Mammary microvascular endothelial cell (primary cell): ENCODE measurements around a stretch of chr13.

DNA sequence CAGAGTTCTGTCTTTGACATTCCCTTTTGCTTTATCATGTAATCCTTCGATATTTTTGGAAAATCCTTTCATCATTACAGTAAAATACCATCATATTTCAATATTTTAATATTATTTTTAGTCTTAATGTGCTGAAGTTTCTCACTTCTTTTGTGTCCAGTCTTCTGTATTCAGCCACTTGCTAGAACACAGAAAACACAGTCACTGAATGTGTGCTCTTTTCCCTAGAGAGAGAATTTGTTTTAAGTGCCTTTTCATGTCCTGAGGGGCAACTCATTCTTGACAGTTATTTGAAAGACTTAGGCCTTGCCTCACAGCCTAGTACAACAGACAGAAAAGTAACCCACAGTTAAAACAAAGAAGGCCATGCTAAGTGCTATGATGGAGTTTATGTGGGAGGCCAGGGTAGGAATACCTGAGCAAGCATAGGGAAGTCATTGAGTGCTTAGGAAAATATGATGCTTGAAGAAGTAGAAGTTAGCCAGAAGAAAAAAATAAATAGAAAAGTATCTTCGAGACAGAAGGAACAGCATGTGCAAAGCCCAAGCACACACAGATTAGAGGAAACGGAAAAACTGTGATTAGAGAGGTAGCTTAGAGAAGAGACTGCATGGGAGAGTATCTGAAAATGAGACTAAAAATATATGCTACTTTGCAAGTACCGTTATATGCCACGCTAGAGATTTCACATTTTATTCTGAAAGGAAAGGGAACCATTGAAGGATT is 120.9 kb downstream of the FNDC3A start:
- RAMPAGE, long total RNA: no peak

DNA sequence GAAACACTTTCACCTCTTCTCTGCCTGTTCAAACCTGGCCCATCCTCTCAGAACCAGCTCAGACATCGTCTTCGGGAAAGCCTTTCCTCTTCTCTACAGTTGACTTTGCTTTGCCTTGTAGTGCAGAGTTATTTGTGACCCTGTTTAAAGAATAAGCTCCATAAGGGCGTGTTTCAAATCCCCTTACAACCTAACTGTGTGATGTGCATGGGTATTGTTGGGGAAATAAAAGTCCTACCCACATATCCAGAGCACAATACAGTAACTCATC is 86.7 kb downstream of the CDADC1 start:
- RAMPAGE, long total RNA: no peak

DNA sequence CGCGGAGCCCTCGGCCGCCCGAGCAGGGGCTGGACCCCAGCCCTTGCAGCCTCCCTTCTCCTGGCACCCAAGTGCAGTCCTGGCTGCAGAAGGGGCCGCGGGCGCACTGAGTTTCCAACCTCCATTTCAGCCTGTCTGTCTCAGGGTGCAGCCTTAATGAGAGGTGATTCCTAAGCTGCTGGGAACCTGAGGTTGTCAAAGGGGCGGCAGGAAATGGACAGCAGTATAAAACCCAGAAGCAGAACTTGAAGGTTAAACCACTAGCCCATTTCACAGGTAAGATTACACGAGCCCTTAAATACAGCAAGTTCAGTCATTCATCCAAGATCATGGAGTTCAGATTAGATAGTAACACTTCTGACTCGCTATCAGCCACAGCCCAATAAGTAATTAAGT is 506 bp downstream of the SETDB2 start:
- RAMPAGE, long total RNA: no peak

DNA sequence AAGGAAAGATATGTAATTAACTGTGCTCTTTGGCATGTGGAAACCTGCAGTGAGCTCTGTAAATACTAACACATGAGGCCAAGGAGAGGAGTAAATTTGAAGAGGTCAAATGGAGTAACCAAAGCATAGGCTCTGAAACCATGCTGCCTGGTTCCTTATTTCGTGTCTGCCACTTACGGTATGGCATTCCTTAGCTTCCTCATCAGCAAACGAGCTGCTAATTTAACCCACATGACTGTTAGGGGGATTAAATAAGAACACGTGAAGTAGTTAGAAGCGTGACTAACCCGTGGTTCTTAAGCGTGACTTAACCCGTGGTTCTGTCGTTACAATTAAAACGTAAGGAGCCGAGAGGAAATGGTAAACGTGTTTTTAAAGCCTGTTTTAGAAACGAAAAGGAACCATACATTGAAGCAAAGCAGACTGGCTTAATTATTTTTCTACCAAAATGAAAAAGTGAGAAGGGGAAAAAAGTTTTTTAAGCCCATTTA is 949 bp downstream of the SETDB2 start:
- RAMPAGE, long total RNA: no peak

DNA sequence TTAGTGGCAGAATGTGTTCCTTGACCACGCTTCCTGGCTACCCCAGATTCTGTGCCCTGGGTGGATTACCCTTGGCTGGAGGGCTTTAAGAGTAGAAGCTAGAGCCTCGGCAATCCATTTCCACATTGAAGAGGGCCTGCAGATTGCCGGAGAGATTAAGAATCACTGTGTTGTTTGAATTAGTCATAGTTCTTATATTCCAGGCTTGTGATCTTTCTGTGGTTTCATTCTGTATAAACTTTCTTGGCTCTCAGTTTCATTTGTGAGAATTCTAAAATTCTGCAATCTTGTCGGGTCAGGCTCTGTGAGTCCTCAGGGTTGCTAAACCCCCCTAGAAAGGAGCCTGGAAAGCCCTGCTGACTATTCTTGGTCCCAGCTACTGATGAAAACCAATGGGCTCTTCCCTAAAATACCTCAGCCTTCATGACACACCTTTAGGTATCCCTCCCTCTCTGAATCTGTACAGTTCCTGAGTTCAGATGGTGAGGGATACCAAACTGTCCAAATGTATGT is 4.2 kb downstream of the PHF11 start:
- RAMPAGE, long total RNA: no peak

DNA sequence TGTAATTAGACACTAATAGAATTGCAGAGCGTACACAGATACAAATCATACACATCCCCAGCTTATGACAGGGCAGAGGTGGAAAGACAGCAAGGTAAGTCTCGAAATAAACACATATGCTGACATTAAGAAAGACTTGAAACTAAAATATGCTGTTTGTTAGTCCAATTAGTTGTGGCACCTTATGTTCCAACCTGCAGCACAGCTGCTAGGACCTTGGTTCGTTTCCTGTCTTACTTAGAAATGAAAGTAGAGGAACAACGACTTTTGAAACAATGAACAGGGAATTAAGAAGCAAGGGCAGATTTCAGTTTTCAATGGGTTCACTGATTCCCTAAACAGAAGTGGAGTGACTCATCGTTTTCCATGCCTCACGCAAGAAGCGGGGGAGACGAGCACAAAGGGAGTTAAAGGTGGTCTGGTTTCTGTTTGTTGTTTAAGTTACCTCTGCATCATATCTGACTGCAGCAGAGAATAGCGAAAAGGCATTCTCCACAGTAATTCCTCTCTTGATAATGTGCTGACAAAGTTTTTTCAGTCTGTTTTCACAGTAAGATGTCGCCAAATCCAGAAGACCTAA is 44.8 kb downstream of the PHF11 start:
- RAMPAGE, long total RNA: no peak

DNA sequence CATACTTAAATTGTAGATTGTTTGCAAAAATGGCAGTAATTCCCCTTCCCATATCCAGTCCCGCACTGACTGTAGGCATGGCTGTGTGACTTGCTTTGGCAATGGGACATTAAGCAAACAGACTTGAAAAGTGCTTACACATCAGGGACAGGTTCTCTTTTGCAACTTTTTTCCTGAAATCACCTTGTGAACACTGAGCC is 42.2 kb upstream of the EBPL start:
- RAMPAGE, long total RNA: no peak

DNA sequence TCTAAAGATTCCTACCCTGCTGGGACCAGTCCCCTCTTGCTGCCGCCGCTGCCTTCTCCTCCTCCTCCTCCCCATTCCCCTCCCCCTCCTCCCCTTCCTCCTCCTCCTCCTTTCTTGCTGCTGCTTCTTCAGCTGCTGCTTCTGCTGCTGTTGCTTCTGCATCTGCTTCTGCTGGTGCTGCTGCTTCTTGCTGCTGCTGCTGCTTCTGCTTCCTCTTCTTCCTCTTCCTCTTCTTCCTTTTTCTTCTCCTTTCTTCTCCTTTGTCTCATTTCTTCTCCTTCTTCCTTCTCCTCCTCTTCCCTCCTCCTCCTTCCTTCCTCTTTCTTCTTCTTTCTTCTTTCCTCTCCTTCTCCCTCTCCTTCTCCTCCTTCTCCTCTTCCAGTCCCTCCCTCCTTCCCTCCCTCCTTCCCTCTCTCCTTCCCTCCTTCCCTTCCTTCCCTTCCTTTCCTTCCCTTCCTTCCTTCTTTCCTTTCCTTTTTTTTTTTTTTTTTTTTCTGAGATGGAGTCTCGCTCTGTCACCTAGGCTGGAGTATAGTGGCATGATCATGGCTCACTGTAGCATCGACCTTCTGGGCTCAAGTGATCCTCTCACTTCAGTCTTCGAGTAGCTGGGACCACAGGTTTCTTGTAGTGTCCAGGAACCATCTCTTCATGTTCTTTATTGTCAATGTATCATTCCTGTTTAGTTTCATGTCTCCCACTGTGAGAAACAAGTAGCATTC is 20.2 kb upstream of the SPRYD7 start:
- RAMPAGE, long total RNA: no peak

- RAMPAGE, long total RNA: no peak
Observed at GRCh38 chr13:50104788-50105470, 89.7 kb downstream of the KCNRG start.

DNA sequence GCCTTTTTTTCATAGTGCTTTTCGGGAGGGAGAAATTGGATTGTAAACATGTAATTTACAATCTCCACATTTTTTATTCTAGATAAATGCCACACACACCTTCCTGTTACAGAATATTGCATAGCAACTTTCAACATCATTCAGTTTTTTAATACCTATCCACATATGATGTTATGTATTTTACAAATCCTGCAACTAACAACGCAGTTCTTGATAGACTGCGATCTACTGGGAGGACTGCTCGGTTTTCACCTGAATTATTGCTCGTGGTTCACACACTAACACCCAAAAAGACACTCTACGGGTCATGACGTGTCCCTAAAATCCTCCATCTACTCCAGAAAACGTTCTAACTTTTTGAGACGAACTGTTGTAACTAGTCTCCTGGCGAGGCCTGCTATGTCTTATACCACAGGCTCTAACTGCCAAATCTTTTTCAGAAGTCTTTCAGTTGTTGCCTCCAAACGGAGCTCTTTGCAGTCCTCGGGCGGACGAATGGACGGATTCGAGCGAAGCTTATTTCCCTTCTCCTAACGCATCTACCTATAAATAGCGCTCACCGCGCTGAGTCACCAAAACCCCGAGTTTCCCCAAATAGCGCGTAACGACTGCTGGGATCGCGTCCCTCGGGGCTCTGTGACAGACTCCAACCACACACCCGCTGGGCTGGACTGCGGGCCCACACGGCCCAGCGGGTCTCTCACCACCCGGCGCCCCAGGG is 108.3 kb downstream of the KCNRG start:
- RAMPAGE, long total RNA: no peak

DNA sequence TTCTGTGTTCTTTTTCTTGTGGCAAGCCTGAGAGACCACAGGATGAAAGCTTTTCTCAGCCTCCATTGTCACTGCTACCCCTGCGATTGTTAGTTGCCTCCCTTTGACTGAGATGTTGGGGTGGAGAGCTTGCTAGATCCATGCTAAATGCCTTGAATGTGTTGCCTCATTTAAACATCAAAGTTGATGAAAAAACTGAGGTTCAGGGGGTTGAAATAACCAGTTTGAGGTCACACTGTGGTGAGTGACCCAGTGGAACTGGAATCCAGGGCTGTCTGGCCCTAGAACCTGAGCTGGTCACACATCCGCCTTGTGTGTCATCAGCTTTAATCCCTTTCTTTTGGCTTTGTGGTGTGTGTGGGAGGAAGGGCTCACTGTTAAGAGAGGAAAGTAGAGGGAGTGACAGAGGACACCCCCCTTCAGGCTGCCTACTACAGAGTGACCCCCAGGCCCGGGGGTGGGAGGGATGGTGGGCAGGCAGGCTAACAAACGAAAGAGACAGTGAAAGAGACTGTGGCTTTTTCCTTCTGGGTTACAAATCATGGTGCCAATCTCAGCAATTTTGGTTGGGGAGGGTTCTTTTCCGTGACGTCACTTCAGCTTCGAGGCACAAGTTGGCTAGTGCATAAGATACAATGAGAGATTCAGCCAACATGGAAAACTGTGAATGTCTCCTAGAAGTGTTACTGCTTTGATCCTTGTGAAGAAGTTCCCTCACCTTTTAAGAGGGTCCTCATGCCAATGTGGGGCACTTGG is 165.0 kb downstream of the DLEU7 start:
- RAMPAGE, long total RNA: no peak

GRCh38 chr13:50755858-50756773 is 87.4 kb downstream of the DLEU7 start:
- RAMPAGE, long total RNA: no peak

GRCh38 chr13:50911439-50911829 is 1.8 kb downstream of the RNASEH2B start:
- RAMPAGE, long total RNA: no peak

GRCh38 chr13:51066412-51066881 is 44.6 kb downstream of the C13orf42 start:
- RAMPAGE, long total RNA: no peak

- RAMPAGE, long total RNA: no peak
Observed at GRCh38 chr13:51169000-51169716, 53.0 kb upstream of the FAM124A start.

DNA sequence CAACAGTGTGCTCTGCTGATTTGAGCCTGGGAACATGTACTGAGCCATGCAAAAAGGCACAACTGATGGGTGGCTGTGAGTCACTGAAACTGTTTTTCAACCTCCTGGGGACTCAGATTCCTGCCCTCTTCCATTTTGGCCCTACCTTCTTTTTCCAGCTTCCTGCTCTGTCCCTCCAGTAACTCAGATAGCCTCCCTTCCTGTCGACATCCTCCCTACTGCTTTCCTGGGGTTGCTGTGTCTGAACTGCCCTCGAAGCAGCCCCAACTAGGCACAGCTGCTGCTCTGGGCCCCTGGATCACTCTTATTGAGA is 13.6 kb downstream of the FAM124A start:
- RAMPAGE, long total RNA: no peak

- RAMPAGE, long total RNA: no peak
Observed at GRCh38 chr13:51449691-51450837, 2.8 kb downstream of the INTS6 start.

DNA sequence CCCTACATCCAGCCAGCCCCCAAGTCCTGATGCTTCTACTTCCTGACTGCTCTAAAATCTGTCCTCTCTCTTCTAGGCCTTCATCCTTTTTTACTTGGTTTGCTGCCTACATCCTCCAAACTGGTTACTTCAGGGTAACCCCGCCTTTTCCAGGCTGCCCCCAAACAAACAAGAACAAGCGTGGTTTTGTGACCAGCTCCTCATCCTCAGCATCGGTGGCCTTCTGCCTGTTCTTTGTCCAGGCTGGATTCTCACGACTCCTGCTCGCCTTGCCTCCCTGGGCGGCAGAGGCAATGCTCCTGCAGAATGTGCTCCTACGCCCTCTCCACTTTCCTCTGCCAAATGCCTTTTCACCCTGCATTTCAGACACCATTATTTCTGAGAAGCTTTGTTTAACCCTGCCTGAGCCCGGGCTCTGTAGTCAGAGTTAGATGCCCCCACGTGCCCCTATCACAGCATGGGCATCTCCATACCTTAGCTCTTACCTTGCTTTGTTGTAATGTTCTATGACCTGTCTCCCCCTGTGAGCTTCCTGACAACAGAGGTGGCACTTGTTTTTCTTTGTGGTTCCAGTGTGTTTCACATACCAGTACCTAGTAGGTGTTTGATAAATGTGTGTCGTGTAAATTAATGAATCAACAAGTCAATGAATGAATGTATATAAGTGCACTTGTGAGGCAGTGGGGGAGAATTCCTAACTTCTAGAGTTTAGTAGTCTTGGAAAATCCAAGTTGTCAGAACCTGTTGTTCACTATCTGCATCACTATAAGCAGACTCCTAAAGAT is 61.9 kb downstream of the WDFY2 start:
- RAMPAGE, long total RNA: no peak

GRCh38 chr13:51764112-51765328 is 39.4 kb downstream of the DHRS12 start:
- RAMPAGE, long total RNA: no peak

GRCh38 chr13:51802725-51803286 is 1.2 kb downstream of the DHRS12 start:
- RAMPAGE, long total RNA: no peak